Left lung (tissue), 1 donor: ENCODE measurements around a stretch of chr18.

- PRO-cap: no peak
Observed at GRCh38 chr18:56569389-56569910, 68.9 kb downstream of the TXNL1 start.

DNA sequence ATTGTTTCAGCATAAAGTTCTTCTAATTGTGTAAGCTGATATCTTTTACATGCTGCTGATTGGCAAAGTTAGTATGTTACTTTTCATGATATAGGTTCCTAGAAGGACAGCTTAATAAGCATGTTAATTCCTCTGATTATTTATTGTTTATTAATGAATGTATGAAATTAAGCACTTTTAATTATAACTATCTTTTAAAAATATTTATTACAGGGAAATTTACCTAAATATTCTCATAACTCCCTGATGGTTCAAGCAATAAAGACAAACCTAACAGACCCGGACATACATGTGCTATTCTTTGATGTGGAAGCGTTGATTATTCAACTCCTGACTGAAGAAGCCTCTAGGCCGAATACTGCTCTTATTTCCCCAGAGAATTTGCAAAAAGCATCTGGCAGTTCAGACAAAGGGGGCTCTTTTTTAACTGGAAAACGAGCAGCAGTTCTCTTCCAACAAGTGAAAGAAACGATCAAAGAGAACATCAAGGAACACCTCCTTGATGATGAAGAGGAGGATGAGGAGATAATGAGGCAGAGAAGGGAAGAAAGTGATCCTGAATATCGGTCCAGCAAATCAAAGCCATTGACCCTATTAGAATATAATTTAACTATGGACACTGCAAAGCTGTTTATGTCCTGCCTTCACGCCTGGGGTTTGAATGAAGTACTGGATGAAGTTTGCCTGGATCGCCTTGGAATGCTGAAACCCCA lies 105.4 kb downstream of the WDR7 start:
- PRO-cap: no peak

DNA sequence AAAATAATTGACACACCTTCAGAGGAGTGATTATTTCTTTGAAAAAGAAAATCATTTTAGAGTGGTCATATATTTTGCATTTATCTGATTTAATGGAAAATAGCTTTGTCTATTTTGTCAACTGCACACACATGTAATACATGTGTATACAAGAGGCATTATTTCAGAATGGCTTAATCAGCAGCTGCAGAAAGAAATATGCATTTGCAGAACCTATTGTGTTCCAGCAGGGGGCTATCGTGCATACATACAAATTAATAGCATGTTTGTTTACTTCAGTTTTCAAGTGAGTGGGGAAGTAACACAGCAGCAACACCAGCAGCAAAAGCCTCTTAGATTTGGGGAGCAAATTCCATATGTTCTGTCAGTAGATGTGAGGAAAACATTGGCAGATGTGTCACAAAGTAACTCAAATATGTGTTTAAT lies 218.0 kb downstream of the WDR7 start:
- PRO-cap: no peak

DNA sequence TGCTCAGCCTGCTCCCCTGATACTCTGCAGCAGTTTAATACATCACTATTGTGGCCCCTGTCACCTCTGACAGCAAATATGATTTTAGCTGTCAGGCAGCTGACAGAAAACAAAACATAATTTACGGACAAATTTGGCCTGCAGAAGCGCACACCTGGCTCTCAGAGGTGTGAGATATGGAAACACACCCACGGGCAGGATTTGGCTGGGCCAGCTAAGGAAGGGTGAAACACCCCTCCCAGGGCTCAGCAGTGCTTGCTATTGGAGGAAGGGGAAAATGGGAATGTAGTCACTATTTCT lies 93.9 kb upstream of the ST8SIA3 start:
- PRO-cap: no peak

- PRO-cap: no peak
Observed at GRCh38 chr18:57600619-57601511, 14.4 kb upstream of the FECH start.

- PRO-cap: no peak
Observed at GRCh38 chr18:57667866-57668875, 46.5 kb upstream of the NARS1 start.

GRCh38 chr18:57773865-57774465 lies 29.1 kb downstream of the ATP8B1 start:
- PRO-cap: no peak

DNA sequence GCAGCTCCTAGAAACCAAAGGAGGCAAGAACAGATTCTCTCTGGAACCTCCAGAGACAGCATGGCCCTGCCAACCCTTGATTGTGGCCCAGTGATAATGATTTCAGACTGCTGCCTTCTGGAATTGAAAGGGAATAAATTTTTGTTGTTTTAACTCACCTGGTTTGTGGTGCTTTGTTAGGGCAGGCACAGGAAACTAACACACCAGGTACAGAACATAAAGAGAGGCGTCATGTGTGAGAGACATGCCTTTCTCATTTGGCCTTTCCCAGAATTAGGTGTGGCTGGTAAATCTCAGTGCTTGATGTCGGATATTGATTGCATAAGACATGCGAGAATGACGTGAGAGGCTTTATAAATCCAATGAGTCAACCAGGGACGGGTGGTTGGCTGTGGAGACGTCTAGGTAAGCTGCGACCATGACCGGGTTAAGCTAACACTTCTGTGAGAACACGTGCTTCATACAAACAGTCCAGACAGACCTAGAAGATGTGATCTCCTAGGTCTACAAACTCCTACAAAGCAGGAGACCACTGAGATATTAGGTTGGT lies 98.6 kb upstream of the ATP8B1 start:
- PRO-cap: no peak

DNA sequence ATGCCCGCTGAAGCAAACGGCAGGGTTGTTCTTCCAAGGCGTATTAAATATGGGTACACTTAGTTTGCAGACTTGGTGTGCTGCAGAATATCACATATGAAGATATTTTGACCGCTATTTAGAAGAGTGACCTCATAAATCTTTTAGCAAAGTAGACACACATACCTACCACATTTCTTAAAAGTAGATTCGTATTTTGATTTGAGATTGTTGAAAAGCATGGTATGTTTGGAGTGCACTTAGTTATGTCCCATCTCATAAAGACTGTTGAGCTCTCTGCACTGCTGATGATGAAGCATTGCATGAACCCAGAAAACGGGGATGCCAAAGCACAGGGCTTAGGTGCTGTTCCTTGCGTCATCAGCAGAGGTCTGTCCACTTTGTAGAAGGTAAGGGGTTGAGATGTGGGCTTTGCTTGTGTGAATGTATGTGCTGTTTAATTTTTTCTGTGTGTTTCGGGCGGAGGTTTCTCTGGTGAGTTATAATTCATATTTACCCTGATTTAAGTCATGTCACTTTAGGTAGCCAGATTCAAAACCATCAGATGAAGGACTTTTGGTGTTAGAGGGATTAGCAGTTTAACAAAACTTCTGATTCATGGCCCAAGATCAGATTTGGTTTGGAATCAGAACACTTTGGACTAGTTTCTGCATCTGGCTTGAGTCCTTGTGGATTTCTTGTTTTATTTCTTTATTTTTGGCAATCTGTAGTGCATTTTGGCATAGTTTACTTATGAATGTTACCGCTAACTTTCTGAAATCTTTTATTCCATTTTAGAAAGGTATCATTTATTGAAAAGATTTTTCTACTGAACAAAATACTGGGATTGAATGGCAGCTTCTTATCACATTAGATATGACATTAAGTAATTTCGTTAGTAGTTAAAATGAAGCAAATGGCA lies 3.3 kb downstream of the NEDD4L start:
- PRO-cap: no peak

DNA sequence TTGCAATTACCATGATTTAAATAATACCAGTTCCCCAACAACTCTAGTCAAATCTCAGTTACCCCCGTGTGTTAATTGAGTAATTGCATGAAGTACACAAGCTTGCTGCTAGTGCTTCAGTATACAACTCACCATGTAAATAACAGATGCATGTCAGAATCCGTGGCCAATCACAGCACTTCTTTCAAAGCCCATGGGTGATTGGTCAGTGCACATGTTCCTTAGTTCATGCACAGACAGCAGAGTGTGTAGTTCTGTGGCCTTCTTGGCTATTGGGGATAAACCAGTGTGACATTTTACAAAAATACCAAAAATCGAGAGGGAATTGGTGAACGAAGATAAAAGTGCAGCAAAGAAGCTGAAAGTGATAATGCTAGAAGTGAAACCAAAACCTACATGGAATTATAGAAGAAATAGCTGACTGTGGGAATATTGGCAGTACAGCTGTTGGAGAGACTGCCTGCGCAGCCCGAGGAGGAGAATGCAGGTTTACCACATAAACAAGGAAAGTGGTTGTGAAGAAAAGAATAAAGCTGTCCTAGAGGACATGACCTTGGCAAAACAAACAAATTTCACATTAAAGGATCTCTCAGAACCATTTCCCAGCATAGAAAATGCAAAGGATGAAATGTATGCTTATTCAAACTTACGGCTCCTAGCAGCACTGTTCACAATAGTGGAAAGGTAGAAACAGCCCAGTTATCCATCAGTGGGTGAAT lies 59.5 kb downstream of the NEDD4L start:
- PRO-cap: no peak

GRCh38 chr18:58196748-58198019 lies 153.2 kb downstream of the NEDD4L start:
- PRO-cap: no peak

DNA sequence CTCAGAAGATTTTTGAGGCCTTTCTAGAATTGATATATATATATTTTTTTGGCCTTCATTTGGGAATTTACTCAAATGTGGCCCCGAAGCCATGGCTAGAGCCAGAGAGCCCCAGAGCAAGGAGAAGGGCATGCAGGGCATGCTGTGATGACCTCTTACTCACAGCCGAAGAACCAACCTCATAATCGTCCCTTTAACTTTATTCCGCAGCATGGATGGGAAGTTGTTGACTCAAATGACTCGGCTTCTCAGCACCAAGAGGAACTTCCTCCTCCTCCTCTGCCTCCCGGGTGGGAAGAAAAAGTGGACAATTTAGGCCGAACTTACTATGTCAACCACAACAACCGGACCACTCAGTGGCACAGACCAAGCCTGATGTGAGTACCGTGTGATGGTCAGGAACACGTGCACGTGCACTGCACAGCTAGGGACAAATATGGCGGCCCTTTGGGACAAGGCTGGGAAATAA lies 280.8 kb downstream of the NEDD4L start:
- PRO-cap: no peak

DNA sequence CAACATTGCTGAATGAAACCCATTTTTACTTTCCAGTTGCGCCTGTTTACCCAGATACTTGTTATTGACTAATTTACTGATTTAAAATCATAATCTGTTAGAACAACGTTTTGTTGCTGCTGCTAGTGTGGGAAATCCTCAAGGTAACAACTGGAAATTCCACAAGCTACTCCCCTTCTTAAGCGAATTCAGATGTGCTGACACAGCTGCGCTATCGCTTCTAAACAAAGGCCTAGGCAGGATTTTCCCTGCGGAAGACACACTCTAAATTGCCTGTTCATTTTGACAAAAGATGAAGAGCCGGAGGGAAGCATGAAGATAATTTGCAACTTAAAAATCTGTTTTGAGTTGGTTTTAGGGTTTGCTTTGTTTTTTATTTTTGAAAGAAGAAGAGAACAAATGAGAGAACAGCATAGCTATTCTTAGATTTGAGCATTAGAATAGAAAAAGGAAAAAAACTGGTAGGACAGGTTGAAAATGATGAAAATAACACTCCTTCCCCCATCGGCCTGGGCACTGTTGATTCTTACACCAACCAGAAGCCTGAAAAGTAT lies 283.8 kb downstream of the ALPK2 start:
- PRO-cap: no peak

DNA sequence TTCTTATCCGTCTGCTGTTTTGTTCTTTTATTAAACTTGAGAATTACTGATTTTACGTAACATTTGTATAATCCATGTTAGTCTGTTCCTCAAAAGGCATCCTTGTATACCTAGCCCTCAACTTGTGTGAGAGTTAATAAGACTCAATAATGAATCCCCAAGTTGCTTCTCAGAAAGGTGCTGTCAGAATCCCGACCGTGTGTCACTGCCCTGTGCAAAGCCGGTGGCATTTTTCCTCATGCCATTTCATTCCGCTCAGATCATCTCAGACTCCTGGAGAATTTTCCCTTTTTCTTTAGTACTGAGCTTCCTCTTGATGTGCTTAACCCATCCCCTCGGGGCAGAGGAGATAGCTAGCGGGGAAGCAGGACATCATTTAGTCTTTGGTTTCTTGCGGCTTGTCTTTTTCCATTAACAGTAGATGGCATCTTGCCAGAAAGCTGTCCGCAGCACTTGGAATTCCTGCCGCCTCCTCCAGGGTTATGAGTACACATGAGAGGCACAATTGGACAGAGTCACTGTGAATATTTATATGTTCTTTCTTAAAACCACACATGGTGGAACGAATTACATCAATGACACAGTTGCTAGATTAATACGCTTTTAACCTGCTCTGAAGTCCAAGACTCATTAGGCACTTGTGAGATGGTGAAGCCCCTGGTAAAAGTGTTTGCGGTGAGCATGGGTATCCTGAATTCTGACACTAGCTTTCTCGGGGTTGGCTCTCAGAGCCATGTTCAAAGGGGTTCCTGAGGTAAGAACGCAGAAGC lies 226.7 kb downstream of the ALPK2 start:
- PRO-cap: no peak

GRCh38 chr18:58452014-58452899 lies 176.6 kb downstream of the ALPK2 start:
- PRO-cap: no peak

DNA sequence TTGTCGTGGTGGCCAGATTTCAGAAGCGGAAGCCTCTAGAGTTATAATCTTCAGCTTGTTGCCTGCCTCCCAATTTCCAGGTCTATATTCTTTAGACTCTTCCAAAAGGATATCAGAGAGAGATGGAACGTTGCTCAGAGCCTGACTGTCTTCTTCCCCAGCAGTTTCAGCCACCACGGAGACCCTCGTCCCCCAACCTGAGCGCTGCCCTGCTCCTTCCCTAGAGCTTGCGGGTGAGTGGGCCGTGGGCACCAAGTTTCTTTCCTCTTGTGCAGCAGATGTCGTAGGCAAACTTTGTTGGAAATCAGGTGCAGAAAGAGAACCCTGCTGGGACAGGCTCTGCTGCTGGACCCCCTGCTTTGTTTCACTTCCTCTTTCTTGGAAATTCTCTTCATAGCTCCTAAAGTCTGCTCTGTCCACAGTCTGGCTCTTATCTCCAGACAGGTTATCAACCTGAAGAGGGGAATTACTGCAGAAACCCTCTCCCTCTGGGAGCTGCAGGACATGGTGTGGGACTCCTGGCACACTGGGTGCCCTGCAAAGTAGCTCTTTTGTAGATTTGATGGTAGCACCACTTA lies 92.4 kb downstream of the ALPK2 start:
- PRO-cap: no peak

- PRO-cap: no peak
Observed at GRCh38 chr18:58540638-58541225, 88.2 kb downstream of the ALPK2 start.

GRCh38 chr18:58541459-58542206 lies 87.3 kb downstream of the ALPK2 start:
- PRO-cap: no peak

DNA sequence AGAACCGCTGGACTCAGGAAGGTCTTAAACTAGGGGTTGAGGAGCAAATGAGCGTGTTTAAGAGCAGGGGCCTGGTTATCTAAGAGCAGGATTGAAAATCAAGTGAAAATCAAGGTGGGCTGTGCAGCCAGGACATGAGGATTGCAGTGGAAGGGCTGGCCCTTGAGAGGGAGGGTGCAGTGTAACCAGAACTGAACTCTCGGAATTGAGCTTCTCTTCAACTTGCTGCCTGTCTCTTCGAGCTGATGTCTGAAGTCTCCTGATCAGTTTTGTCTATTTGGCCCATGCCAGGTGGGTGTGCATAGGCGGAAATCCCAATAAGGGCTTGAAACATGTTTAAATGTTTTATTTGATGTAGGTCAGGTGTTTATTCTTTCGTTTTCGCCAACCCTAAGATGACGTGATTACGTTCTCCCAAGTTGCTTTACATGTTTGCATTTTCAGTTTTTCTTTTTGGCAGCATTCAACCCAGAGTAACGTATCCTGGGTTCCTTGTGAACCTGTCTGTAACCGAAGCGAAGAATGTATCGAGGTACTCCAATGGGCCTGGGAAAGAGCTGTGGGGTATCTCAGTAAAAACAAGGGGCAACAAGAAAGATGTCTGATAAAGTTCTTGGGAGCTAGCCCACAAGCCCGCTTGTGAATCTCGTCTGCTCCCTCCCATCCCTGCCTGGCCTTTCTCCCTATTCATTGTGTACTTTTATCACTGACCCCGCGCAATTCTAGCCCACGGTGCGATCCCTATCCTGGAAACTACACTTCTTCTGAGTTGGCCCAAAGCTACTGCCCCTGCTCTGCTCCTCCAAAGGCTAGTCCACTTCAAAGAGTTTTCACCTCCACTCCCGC lies 3.1 kb downstream of the ALPK2 start:
- PRO-cap: no peak

- PRO-cap: no peak
Observed at GRCh38 chr18:58691235-58691638, 20.0 kb downstream of the MALT1 start.